Placental pericyte (primary cell): ENCODE measurements around the genes PRDM12, EXOSC2 and ABL1.

- CAGE, long polyA plus RNA = no peak
These were observed 21.1 kb downstream of the USP20 start for GRCh38 chr9:129856096-129856977.

DNA sequence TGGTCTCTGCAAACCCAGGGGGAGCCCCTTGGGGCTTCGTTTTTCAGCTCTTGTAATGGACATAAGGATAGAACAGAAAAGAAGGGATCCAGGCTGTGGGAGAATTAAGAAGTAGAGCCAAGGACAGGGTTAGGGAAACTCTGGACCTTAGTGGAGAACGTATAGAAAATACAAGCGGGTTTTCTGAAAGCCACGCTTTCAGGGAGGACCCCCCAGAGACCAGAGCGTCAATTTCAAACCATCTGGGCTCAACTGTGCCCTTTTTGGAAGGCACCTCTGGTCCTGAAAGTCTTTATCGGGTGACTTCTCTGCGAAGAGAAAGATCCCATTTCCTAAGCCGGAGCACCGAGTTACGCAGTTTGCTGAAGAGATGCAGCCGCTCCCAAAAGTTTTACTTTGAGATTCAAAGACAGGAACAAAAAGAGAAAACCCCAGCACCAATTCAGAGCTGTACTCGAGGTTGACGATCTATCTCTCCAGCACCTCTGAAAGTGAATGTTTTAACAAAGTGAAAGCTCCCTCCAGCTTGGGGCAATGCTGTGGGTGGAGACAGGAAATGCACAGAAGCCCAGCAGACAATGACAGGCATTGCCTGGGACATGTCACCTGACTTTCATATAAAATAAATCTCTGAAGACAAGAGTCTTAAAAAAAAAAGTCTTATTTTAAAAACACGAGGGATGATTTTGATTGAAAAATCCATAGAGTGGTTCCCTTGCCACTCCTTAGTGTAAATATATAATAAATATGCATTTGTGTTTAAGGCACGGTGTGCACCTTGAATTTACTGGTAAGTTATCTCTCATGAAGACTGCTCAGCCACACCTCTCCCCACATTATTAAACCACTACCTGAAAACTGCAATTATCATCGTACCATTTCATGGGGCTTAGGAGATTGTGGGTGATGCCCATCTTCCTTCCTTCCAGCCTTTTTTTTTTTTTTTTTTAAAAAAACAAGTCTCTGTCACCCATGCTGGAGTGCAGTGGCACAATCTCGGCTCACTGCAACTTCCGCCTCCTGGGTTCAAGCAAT is 80.0 kb downstream of the FNBP1 start:
- CAGE, long polyA plus RNA = no peak

- CAGE, long polyA plus RNA = no peak
These were observed 44.0 kb upstream of the NCS1 start for GRCh38 chr9:130128217-130128622.

GRCh38 chr9:130201345-130202134 is 29.3 kb downstream of the NCS1 start:
- CAGE, long polyA plus RNA = no peak

GRCh38 chr9:130354647-130355295 is 89.2 kb downstream of the HMCN2 start:
- CAGE, long polyA plus RNA = no peak

GRCh38 chr9:130466780-130467163 is 22.0 kb downstream of the ASS1 start:
- CAGE, long polyA plus RNA = no peak

DNA sequence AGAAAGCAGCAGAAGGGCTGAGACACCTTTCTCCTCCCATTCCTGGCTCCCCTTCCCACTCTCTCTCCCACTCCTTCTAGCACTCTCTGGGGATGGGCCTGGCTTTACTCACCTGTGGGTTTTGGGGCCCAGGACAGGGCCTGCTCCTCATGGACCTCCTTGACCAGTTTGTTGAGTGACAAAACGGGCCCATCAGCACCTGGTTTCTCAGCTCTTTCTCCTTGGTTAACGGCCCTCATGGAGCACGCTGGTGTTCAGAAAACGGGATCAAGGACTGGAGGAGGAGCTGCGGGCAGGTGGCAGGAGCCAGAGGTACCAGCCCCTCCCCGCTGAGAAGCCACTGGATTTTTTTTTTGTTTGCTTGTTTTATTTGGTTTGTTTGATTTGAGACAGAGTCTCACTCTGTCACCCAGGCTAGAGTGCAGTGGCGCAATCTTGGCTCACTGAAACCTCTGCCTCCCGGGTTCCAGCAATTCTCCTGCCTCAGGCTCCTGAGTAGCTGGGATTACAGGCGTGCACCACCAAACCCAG is 32.1 kb upstream of the FUBP3 start:
- CAGE, long polyA plus RNA = no peak

DNA sequence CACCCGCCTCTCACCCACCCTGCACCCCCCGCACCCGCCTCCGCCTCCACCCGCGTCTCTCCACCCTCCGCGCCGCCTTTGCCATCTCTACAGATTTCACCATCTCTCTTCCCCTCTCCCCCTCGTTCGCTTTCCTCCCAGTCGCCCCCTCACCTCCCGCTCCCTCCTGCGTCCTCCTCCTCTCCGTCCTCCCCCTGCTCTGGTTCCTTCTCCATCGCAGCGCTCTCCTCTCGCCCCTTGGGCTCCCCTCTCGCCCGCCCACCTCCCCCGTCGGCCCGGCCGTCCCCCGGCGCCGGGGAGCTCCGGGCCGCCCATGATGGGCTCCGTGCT is at the start of gene PRDM12:
Gene PRDM12 (plus strand): TSS at position 254 of the 330 bp plus-strand sequence.
- CAGE, long polyA plus RNA = no peak

DNA sequence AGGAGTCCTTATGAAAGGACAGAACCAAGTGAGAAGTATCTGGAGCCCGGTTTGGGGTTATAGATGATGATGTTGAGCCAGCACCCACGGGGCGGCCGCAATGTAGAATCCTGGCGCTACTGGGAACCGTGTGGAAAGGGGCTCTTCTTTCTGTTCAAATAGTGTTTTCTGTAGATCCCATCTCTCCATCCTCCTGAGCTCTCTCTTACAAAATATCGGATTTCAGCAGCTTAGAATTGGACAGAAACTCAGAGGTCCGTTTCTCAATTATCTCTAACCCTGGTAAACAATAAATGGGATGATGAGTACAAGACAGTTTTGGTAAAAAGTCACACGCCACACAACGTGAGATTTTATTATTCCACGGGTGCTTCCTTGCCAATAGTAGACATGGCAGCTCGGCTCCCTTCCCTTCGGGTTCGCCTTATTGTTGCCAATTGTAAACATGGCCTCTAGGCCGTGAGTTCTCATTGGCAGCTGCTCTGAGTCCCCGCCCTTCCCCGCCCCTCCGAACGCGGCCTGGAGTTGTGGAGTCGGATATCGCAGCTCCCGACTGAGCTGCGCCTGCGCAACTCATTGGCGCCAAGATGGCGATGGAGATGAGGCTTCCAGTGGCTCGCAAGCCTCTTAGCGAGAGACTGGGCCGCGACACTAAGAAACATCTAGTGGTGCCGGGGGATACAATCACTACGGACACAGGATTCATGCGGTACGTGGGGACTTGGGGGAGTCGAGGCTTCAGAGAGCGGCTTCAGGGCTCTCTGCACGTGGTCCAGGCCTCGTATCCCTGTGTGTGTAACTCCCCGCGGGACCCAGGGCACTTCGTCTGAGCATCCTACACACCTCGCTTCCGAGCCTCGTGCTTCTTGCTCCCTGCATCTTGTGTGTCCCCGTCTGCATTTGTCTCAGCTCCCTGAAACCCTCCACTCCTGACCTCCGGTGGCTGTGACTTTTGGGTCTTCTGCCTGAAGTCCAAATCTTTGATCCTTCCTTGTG is at the start of gene EXOSC2:
Gene EXOSC2 (plus strand): TSS at position 576 of the 996 bp plus-strand sequence.
- CAGE, long polyA plus RNA = no peak

GRCh38 chr9:130719522-130719990 is 26.0 kb downstream of the EXOSC2 start:
- CAGE, long polyA plus RNA = no peak

- CAGE, long polyA plus RNA = no peak
These were observed 52.7 kb downstream of the EXOSC2 start for GRCh38 chr9:130745950-130746919.

DNA sequence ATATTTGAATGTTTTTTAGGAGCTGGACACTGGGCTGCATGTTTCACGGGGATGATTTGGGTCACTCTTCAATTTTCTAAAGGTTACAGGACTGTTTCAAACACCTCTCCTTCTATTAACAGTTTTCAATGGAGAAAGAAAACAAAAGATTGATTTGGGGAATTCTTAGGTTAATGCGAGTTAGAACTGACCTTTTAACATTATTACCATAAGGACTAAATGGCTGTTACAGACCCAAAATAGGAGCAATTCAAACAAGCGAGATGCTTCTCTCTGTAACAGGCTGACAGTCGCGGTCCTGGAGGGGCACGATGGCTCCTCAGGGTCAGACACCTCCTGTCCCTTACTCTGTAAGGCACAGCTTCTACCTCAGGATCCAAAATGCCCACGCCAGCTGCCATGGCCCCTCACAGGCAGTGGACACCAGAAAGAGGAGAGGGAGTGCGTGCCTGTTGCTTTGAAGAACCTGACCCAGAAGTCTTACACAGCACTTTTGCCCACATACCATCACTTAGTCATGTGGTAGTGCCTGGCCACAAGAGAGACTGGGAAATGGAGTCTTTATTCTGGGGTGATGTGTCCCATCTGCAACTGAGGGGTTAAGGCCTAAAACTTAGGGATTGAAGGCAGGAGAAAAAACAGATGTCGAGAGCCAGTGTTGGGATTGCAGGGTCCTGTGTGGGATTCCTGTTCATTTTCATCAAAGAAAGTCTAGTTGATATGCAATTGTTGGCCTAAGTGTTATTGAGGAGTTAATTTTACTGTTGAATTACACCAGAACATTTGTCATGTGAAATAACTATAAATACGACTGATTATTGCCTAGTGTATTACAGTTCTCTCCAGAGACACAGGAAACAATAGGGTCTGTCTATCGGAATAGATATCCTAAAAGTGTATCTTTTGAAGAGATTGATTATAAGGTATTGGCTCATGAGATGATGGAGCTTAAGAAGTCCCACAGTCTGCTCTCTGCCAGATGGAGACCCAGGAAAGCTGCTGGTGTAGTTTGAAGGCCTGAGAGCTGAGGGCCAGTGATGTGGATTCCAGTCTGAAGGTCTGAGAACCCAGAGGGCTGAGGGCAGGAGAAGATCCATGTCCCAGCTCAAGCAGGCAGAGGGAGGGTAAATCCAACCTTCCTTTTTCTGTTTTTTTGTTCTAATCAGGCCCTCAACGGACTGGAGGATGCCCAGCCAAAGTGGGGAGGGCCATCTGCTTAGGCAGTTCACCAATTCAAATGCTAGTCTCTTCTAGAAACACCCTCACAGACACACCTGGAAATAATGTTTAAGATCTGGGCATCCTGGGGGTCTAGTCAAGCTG is 11.4 kb upstream of the ABL1 start:
- CAGE, long polyA plus RNA = no peak

DNA sequence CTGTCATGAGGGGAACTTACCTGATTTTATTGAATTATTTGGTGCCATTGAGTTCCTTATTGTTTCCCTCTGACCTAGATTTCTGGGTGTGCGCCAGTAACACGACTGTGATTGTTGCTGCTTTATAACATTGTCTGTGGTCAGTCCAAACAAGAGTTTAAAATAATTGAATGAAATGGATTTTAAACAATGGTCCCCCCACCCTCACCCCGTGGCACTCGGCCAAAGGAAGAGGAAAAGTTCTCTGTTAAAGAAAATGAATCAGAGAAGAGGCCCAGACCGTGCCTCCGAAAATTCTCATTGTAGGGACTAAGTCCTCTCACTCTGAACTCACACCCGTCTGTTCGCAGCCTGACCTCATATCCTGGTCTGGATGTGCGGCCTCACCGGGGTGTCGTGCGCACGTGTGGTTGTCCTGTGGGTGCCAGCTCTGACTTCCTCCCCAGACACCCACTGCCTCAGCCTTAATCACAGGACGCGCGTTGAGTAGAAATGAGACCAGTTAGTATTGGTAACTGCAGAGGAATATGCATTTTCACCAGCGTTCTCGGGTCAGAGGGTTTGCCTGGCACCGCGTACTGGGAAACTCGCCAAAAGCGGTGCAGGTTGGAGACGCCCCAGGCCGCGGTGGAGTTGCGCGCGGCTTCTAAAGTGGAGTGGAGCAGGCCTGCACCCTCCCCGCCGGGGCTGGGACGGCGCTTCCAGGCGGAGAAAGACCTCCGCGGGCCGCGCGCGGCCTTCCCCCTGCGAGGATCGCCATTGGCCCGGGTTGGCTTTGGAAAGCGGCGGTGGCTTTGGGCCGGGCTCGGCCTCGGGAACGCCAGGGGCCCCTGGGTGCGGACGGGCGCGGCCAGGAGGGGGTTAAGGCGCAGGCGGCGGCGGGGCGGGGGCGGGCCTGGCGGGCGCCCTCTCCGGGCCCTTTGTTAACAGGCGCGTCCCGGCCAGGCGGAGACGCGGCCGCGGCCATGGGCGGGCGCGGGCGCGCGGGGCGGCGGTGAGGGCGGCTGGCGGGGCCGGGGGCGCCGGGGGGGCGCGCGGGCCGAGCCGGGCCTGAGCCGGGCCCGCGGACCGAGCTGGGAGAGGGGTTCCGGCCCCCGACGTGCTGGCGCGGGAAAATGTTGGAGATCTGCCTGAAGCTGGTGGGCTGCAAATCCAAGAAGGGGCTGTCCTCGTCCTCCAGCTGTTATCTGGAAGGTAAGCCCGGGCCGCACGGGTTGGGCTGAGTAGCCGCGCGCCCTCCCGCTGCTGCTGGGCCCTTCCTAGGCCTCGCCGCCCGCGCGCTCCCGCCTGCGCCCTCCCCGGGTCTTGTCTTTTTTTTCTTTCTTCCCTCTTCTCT is at the start of gene ABL1:
Gene ABL1 (plus strand): TSS at position 923 of the 1,336 bp plus-strand sequence.
- CAGE, long polyA plus RNA = no peak

DNA sequence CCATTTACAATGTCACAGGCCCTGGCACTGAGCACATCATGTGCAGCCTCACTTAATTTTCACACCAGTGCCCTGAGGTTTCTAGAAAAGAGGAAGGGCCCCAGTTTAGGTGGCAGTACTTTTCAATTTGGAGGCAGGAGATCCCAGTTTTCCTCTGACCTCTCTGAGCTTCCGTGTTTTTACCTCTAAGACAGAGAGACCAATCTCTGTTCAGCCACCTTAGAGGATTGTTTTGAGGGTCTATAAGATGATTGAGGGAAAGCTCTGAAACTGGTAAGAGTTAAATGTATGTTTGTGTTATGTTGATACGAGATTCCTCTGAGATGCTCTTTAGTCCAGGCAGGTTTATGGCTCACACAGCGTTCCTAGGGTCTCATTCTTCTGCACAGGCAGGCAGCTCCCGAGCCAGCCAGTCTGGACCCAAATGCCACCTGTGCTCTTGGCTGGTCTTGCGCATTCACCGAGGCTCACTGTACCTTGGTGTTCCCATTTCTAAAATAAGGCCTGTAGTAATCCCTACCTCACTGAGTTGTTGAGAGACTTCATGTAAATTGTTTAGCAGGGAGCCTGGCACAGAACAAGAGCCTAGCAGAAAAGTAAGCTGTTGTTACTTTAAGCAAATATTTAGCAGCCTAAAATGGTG is 4.6 kb downstream of the ABL1 start:
- CAGE, long polyA plus RNA = no peak

GRCh38 chr9:130860570-130861398 is 25.7 kb downstream of the ABL1 start:
- CAGE, long polyA plus RNA = no peak

DNA sequence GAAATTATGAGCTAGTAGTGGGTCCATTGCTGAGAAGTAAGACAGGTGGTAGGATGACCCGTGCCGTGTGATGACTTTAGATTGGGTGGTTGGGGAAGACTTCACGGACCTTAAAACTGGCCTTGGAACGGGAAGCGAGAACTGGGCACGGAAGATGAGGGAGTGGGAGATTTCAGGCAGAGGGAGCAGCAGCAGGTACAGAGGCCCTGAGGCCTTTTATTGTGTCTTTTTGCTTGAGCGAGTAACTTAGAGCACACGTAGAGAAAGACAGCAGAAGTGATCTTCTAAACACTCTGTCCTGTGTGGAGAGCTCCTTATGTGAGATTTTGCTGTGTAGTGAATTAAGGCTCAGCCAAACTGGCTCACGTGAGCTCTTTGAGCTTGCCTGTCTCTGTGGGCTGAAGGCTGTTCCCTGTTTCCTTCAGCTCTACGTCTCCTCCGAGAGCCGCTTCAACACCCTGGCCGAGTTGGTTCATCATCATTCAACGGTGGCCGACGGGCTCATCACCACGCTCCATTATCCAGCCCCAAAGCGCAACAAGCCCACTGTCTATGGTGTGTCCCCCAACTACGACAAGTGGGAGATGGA is 27.4 kb downstream of the ABL1 start:
- CAGE, long polyA plus RNA = no peak

DNA sequence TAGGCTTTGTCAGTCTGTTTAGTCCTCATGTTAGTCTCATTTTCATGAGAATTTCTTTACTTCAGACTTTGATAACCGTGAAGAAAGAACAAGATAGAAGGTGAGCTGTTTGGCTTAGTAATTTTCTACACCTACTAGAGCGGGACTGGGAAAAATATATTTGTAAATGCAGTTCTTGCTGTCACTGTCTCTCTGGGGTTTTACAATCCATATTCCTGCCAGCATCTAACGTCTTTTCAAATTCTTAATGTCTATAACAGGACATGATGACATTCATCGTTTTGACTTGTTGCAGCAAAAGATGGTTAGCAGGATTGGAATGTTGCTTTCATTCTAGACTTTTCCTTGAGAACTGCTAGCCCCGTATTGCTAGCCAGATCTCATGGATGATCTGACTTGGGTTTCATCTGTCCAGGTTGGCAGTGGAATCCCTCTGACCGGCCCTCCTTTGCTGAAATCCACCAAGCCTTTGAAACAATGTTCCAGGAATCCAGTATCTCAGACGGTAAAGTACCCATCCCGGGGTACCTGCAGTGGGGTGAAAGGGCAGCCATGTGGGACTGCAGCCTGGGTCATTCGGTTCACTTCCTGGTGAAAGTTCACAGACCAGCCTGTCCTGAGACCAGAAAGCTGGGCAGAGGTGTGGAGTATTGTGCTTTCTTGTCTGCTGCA is 16.8 kb downstream of the QRFP start:
- CAGE, long polyA plus RNA = no peak

DNA sequence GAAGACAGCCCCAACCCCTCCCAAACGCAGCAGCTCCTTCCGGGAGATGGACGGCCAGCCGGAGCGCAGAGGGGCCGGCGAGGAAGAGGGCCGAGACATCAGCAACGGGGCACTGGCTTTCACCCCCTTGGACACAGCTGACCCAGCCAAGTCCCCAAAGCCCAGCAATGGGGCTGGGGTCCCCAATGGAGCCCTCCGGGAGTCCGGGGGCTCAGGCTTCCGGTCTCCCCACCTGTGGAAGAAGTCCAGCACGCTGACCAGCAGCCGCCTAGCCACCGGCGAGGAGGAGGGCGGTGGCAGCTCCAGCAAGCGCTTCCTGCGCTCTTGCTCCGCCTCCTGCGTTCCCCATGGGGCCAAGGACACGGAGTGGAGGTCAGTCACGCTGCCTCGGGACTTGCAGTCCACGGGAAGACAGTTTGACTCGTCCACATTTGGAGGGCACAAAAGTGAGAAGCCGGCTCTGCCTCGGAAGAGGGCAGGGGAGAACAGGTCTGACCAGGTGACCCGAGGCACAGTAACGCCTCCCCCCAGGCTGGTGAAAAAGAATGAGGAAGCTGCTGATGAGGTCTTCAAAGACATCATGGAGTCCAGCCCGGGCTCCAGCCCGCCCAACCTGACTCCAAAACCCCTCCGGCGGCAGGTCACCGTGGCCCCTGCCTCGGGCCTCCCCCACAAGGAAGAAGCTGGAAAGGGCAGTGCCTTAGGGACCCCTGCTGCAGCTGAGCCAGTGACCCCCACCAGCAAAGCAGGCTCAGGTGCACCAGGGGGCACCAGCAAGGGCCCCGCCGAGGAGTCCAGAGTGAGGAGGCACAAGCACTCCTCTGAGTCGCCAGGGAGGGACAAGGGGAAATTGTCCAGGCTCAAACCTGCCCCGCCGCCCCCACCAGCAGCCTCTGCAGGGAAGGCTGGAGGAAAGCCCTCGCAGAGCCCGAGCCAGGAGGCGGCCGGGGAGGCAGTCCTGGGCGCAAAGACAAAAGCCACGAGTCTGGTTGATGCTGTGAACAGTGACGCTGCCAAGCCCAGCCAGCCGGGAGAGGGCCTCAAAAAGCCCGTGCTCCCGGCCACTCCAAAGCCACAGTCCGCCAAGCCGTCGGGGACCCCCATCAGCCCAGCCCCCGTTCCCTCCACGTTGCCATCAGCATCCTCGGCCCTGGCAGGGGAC is 12.1 kb downstream of the QRFP start:
- CAGE, long polyA plus RNA = no peak

GRCh38 chr9:131094637-131095077 is 1.7 kb upstream of the AIF1L start:
- CAGE, long polyA plus RNA = no peak

- CAGE, long polyA plus RNA = no peak
These were observed 48.4 kb downstream of the FAM78A start for GRCh38 chr9:131227811-131228435.